ENCODE data around the gene CBLL2.

DNA sequence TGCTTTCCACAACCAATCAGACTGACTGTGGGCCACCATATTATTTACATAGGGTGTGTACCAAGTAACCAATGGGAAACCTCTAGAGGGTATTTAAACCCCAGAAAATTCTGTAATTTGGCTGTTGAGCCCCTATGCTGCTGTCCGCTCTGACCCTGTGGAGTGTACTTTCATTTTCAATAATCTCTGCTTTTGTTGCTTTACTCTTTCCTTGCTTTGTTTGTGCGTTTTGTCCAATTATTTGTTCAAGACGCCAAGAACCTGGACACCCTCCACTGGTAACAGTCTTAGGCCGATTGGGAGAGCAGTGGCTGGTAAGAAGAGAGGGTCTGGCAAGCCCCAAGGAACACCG, 125.5 kb upstream of the MAP3K15 start:
- RRBS: no CpG with 5 or more reads among the region's 5 CpGs

DNA sequence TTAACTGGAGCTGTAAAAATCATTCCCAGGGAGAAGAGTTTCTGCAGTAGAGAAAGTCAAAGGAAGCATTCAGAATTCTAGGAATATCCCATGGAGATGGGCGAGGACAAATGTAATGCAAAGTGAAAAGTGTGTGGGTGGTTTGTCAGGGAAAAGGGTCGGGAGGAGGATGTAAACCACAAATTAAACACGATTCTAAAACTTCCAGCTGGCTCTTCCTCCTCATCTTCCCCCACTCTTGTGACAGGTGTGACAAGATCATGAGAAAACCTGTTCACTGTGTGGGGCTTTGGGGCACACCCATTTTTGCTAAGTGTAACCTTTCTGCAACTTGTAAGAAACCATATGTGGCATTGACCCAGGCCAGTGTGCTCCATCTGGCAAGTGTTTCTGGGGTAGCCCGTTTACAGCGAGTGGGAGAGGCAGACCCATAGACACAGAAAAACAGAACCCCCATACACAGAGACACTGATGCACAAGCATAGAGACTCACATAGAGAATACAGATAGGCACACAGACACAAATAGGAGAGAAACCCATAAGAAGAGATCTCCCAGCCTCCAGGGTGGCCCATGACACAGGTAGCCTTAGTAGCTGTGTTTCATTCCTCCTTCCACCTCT, 114.7 kb downstream of the SH3KBP1 start:
- RRBS: no CpG with 5 or more reads among the region's 5 CpGs

GRCh38 chrX:19836084-19836829, 51.1 kb downstream of the SH3KBP1 start:
- RRBS: no CpG with 5 or more reads among the region's 9 CpGs

GRCh38 chrX:19924650-19925089, 37.3 kb upstream of the SH3KBP1 start:
- RRBS: no CpG with 5 or more reads among the region's 3 CpGs

GRCh38 chrX:19954070-19954543, 36.8 kb downstream of the BCLAF3 start:
- RRBS: no CpG with 5 or more reads among the region's 2 CpGs

- RRBS: no CpG with 5 or more reads among the region's 3 CpGs
Measured at GRCh38 chrX:20029627-20030164, 38.8 kb upstream of the BCLAF3 start.

GRCh38 chrX:20136006-20136666, 5.5 kb downstream of the EIF1AX start:
- RRBS: no CpG with 5 or more reads among the region's 6 CpGs

DNA sequence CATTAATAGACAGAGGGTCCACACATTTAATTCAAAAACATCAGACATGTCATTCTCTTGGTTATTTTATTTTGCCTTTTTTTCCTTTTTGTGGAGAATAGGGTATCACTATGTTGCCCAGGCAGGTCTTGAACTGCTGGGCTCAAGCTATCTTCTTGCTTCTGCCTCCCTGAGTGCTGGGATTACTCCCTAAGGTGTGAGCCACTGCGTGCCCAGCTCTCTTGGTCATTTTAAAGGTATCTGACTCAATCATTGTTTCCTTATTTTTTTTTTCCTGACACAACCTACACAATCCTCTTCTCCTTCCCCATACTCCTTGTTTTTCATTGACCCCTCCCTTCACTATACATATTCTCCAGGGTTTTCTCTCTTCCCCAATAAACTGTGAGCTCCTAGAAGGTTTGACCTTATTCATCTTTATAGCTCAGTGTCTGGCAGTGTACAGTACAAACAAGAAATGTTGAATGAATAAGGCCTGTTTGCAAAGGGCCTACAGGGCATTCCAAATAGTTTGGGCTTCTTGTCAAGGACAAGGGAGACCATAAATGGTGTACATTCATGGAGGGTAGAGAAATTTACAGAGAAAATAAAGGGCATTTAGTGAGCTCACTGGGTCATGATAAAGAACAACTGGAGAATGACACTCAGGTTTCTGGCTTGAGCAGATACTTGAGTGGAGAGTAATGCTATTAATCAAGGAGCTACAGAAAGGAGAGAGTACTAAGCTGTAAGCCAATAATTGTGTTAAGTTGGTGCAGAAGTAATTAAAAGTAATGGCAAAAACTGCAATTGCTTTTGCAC, 47.4 kb upstream of the EIF1AX start:
- RRBS: no CpG with 5 or more reads among the region's 1 CpG

DNA sequence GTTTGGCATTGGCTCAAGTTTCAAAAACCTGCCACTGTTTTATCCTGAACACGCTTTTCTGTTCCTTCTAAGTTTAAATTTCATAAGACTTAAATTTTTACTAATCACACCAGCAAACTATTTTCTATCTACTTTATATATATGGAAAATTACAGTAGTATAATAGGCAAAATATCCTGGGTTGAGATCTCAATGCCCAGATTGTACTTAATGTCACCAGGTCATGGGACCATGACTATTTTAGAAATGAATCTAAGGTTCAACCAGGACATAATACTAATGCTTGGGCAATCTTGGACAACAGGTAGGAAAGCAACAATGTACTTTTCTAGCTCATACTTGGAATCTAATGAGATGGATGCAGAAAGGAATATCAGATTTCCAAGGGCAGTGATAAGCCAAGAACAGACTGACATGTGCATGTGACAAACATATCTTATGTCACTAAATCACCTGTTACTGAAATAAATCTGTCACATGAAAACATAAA, 51.2 kb downstream of the RPS6KA3 start:
- RRBS: no CpG with 5 or more reads among the region's 1 CpG

GRCh38 chrX:21438703-21439164, 64.5 kb downstream of the CNKSR2 start:
- RRBS: no CpG with 5 or more reads among the region's 2 CpGs

DNA sequence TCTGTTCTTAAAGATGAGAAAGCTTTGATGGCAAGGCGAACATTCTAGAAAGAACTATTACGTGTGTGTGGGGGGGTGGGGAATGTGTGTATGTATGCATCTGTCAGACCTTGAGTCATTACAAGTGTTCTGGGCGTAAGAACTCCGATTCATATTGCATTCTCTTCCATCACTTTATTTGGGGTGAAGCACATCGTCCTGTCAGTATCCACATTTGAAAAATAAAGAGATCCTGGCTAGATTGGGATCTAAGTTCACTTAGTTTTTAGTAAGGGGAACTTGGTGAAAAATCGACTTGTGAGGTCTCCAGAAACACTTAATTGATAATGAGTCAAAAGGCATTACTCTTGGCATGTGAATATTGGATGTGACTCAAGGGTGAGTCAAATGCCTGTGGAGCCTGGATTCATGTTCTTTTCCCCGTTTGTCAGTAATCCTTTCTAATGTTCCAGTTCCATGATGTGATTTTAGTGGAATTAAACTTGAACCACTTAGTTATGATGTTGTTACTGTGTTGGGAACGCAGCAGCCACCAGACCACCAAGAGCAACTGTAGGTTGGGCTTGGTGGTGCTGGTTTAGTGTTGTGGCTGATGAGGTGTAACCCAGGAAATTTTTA, 3.2 kb downstream of the SMS start:
- RRBS: no CpG with 5 or more reads among the region's 8 CpGs

DNA sequence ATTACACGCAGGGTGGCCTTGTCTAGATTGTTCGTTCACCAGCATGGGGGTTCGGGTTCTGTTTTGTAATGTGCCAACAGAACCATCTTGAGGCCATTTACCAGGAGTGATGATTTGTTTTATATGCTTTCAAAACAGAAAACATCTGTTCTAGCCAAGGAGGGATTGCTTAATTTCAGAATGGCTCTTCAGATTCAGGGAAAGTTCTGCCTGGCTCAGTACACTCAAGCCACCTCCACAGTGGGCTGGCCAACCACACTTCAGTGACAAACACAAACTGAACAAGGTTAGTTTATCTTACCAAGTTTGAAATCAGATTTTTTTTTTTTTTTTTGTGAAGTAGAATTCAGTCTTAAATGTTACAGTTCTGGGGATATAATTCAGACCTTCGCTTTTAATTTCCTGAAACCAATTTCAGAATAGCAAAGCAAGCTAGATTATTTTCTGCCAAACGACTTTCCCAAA, 23.3 kb downstream of the SMS start:
- RRBS: no CpG with 5 or more reads among the region's 5 CpGs

DNA sequence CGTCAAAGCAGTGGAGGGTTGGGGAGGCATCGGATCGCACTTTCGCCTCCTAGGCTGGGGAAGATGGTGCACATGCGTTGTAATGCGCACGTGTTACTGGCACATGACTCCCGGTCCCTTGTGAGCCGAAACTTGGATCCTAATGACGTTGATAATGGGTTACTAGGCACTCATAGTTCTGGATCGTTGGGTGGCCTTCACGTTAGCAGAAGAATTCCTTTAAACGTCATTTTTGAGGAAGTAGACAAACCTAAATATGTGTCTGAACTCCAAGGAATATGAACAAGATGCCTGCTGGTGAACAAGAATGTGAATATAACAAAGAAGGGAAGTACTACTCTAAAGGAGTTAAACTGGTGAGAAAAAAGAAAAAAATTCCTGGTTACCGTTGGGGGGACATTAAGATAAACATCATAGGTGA, at the start of gene CBLL2:
Gene CBLL2, plus strand, starts transcription at position 200 of the 421 bp plus-strand sequence.
- RRBS: no CpG with 5 or more reads among the region's 14 CpGs

DNA sequence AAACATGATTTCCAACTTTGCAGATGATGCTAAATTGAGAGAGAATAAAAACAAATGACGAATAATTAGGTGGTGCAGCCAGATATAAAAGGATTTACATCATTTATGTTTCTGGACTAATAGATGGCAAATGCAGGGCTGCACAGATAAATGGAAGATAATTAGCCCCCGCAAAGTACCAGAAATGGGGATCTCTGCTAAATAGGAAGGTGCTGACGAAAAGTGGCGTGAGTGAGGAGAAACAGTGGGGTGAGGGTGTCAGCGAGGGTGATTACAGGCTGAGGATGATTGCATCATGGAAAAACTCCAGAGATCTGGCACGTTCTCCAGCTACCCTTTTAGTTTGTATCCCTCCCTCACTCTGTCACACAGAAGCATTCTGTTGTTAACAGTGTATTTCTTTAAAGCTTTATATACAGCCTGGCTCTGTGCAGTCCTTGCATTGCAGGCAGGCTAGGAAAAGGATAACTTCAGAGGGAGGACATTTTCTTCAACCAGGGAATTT, 309.7 kb upstream of the DDX53 start:
- RRBS: no CpG with 5 or more reads among the region's 6 CpGs

- RRBS: no CpG with 5 or more reads among the region's 11 CpGs
Measured at GRCh38 chrX:23335875-23336529, 1.4 kb downstream of the PTCHD1 start.

- RRBS: no CpG with 5 or more reads among the region's 2 CpGs
Measured at GRCh38 chrX:23668473-23668761, 1.1 kb downstream of the PRDX4 start.

- RRBS: 0% methylated on average over 2 of the region's 20 CpGs
Measured at GRCh38 chrX:23807072-23807954, 24.3 kb downstream of the SAT1 start.

DNA sequence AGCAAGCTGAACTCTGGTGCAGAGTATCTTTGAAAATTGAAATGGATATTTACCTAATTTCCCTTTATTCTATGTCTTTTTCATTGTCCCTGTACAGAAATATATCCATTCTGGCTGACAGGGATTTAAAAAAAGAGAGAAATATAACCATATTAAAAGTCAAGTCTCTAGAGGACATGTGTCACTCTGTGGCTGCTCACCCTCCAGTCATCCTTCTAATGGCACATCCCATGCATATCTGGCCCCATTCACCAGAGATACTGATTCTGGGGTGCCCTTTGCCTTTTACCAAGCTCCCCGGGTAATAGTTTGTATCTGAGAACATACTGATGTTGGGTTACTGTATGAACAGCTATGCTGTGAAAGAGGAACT, 55.9 kb downstream of the SAT1 start:
- RRBS: no CpG with 5 or more reads among the region's 1 CpG

DNA sequence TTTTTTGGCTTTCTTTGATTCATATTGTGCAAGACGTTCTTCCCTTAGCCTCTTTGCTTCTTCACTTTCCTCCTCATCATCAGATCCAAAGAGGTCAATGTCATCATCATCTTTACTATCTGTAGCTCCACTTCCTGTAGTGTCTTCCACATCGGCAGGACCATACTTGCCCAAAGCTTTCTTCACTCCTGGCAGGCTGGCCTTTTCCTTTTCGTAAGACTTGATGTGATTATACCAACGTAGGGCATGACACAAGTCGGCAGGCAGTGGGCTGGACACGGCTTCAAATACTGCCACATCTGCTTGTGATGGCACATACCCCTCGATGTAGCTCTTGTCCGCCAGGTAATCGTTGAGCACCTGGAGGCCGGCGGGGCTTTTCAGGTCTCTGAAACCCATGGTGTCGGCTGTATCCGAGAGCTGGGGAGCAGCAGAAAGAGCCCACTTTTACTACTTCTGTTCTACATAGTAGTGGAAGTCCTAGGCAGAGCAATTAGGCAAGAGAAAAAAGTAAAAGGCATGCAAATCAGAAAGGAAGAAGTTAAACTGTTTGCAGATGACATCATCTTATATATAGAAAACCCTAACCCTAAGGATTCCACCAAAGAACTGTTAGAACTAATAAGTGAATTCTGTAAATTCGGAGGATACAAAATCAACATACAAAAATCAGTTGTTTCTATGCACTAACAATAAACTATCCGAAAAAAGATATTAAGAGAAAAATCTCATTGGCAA, 95.1 kb downstream of the POLA1 start:
- RRBS: no CpG with 5 or more reads among the region's 15 CpGs

DNA sequence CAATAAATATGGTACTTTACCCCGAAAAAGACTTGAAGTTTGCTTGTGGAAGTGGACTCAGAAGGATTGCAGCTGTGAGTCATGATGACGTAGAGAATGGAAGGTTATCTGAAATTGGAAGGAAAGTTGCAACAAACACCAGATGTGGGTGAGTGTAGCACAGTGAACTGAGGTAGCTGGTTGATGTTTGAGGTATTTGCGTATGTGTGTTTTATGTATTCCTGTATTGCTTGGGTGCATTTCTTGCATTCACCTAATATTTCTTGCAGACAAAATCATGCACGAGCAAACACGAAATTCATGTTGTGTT, 112.9 kb downstream of the ARX start:
- RRBS: no CpG with 5 or more reads among the region's 5 CpGs